ENCODE measurements around the gene MTRF1.

- PRO-cap: no peak
These were observed 5.9 kb upstream of the MRPS31 start for GRCh38 chr13:40776717-40777537.

DNA sequence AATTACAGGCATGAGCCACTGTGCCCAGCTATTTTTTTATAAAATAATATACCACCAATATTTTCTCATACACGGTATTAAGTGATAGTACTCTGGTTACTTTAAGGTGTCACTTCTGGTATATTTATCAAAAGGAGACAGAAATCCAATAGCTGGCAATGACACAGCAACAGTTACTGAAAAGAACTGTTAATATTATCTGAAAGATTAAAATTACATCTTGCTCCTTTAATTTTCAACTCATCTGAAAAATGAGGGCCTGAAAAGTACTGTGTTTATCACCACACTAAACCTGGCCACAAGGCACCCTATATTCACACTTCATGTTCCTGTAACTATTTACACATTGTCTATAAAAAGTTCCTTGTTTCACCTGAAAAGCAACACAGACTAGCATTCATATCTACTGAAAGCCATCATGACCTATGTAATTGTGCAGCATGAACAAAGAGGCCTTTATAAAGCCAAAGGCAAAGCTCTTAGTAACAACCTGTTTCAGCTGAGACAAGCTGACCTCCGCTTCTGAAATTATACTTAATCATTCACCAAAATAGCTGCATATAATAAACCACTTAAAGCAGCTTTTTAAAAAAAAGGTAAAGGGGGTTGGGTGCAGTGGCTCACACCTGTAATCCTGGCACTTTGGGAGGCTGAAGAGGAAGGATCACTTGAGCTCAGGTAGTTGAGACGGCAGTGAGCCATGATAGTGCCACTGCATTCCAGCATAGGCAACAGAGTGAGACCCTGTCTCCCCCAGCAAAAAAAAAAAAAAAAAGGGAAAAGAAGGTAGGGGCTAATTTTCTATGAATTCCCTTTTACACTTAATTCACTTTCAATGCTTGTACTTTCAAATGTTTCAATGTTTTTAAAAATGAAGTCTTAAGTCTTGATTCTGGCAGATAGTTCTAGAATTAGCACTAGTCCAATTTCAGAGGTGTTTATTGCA, 106.3 kb downstream of the SLC25A15 start:
- PRO-cap: no peak

- PRO-cap: no peak
These were observed 70.4 kb downstream of the ELF1 start for GRCh38 chr13:40948676-40949148.

DNA sequence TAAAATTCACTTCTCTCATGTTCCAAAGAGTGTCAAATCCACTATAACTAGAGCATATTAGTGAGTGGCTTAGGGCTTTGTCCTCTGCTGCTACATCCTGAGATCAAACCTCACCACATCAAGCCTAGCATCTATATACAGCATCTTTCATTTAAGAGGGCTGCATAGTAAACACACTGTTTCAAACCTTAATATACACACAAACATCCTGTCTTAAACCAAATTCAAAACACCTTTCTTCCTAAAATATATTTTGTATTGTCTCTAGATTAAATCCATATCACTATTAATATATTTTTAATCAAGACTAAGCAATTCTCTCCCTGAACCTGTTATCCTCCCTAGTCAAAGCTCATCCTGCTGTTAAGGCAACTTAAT, 38.6 kb downstream of the ELF1 start:
- PRO-cap: no peak

DNA sequence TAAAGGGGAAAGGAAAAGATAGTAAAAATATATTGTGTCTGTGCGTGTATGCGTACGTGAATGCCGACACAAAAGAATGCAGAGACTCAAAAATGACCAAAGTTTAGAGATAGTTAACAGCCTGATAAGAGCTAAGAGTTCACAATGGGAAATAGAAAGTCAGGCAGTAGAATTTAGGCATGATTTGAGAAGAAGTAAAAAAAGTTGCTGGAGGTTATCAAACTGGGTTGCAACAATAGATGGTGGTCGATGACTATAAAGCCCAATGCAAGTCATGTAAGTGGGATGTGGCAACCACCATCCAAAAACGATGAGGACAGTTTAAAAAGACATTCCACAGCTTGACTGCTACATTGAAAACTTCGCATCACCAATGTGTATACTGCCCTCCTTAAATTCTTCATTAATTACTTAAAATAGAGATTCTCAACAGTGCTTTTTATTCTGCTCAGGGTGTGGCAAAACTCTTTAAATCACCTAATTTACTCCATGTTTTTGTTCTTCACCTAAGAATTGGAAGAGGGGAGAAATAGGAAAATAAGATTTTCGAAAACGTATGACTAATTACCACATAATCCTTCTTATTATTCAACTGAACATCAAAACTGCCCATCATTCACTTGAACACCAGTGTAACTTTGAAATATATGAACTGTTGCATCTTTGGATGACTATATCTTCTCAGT, 19.6 kb downstream of the ELF1 start:
- PRO-cap: no peak

DNA sequence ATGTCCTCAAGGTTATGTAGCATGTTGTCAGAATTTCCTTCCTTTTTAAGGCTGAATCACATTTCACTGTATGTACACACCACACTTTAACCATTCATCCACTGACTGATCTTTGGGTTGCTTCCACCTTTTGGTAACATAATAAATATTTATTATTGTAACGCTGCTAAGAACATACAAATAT, 11.1 kb upstream of the WBP4 start:
- PRO-cap: no peak

- PRO-cap: bidirectional peak, plus-strand start at chr13:41060267, minus-strand start at chr13:41060090; bidirectional peak, plus-strand start at chr13:41060506, minus-strand start at chr13:41060430
These were observed 1.3 kb upstream of the WBP4 start for GRCh38 chr13:41059622-41060744.

GRCh38 chr13:41263173-41264070, at the start of gene MTRF1:
Gene MTRF1, minus strand, starts transcription at chr13:41263576.
- PRO-cap: unidirectional peak, minus-strand start at chr13:41263576

DNA sequence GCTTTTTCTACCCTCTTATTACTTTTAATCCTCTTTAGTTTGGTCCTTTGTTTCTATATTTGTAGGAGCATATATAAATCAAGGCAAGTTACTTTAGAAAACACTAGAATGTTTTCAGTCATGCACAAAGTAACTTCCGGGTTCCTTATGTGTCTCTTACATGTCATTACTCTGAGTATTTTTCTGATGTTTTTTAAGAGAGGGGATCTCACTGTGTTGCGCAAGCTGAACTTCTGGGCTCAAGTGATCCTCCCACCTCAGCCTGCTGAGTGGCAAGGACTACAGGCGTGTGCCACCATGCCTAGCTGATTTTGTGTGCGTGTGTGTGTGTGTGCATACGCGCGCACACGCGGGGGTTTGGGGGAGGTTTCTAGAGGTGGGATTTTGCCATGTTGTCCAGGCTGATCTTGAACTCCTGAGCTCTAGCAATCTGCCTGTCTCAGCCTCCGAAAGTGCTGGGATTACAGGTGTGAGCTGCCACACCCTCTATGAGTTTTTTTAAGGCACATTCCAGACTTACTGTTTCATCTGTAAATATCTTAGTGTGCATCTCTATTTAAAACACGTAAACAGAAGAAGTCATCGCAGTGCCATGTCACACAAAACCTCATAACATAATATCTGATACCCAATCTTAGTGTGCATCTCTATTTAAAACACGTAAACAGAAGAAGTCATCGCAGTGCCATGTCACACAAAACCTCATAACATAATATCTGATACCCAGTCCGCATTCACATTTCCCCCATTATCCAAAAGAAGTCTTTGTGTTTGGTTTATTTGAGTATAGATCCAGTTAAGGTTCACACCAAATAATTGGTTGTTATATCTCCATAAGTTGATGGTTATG, 45.0 kb downstream of the NAA16 start:
- PRO-cap: no peak

DNA sequence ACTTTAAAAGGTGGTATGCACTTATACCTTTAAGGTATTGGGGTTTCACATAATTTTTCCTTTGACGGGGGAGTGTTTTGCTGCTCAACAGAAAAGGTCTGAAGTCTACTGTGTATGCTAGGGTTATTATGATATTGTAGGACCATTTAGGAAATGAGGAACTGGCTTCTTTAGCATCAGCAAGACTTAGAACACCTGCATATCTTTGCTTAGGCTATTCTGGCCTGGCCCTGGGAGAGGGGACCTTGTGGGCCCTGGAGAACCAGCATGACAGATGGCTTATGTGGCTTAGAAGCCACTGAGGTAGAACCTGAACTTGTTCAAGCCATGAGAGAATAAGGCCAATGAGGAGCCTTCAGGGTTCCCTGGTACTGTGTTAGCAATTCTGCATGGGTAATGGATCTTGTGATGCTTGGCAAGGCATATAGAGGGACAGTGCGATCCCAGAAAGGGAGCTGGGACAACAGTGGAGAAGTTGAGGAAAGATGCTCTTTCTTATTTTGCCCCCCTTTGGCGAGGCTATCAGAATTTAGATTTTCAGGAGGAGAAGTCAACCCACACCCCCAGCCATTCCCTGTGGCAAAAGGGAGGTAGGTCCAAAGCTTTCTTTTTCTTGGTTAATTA, 4.3 kb downstream of the RGCC start:
- PRO-cap: no peak

DNA sequence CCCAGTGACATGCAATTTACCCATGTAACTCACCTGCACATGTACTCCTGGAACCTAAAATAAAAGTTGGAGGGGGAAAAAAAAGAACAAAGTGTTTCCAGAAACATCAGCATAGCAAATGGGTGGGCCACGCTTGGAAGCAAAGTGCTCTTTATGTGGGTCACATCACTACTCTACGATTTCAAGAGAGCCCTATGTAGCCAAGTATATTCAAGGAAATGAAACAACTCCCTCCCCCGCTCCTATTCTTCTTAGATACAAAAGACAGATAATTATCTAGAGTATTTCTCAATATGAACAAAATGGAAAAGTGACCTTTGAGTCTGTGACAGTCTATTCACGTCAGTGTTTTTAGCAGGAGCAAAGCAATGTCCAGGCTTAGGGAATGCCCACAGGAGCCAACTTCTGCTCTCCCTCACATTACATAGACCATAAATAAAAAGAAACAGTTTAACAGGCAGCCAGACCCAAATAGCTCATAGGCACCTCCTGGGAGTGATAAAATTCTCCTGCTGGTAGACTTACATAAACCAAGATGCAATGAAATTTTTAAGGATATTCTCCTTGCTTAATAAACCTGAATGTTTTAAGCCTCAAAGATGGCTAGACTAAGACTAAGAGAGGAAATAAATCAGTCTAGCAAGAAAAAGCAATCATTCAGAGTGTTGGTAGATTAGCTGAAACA, 182.7 kb downstream of the RGCC start:
- PRO-cap: no peak

DNA sequence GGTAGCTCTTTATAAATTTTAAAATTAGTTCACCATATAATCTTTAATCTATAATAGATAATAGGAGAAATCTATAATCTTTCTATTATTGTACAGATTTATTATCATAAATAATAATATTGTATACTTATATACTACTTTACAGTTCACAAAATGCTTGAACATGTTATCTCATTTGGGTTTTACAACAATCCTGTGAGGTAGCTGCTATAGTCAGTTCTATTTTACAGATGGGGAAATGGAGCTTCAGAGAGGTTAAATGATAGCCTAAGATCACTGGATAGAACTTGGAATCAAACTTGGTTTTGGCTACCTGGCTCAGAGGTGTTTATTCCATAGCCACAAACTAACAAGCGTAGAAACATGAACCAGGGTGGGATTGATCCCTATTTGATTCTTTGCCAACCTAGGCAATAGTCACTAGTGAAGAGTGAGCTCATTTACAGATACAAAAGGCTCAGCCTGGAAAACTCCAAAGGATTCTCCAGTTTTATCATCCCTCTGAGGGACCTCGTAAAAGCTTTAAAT, 192.8 kb downstream of the RGCC start:
- PRO-cap: no peak

GRCh38 chr13:41671377-41671629, 214.0 kb downstream of the RGCC start:
- PRO-cap: no peak

GRCh38 chr13:41779822-41780648, 180.9 kb downstream of the VWA8 start:
- PRO-cap: no peak

GRCh38 chr13:41885275-41886037, 75.5 kb downstream of the VWA8 start:
- PRO-cap: no peak

- PRO-cap: no peak
These were observed 49.1 kb downstream of the VWA8 start for GRCh38 chr13:41911811-41912256.

GRCh38 chr13:41938980-41939364, 21.9 kb downstream of the VWA8 start:
- PRO-cap: no peak

DNA sequence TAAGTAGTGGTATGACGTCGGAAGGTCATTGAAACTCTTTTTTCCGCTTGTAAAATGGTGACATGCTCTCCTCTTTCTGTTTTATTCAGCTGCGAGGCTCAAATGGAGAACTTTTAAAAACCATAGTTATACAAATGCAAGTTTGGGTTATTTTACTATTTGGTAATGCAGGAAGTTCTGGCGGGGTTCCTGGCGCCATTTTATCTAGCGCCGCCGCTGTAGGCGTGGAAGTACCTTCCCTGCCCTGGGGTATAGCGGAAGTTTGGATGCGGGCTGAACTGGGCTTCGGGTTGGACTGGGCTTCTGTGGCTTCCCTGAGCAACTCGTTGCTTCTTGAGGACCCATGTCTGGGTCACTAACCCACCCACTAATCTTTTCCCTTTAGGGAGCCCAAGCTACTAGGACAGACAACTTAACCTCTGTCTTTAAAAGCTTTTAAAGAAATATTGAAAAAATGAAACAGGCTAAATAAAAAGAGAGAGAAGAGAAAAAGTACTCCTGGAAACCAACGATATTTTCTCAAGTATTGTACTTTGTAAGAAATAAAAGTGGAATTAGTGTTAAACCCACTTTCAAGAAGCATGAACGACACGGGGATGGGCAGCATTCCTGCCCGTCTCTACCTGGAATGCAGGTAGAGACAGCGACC, 35.0 kb downstream of the DGKH start:
- PRO-cap: no peak

- PRO-cap: no peak
These were observed 48.5 kb downstream of the AKAP11 start for GRCh38 chr13:42320291-42321013.

GRCh38 chr13:42396252-42396994, 124.5 kb downstream of the AKAP11 start:
- PRO-cap: no peak